Umbilical cord (tissue), 2 donors: ENCODE results near the genes CEACAM8 and LYPD3.

DNA sequence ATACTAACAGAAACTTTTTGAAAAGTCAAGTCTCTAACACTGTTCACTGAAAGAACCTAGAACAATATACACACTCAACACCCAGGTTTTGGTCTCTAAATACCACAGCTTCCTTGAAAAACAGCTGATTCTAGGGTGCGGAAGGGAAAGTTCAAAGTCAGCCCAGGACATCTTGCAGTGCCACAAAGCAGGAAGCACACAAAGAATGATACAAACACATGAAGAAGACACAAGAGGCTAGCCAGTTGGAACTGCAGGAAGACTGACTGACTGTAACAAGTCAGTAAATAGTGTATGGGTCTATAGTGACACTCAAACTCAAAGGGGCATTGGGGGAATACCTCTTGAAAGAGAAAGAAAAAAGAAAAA, 4.6 kb downstream of the DEDD2 start:
- RAMPAGE, long total RNA: no peak

DNA sequence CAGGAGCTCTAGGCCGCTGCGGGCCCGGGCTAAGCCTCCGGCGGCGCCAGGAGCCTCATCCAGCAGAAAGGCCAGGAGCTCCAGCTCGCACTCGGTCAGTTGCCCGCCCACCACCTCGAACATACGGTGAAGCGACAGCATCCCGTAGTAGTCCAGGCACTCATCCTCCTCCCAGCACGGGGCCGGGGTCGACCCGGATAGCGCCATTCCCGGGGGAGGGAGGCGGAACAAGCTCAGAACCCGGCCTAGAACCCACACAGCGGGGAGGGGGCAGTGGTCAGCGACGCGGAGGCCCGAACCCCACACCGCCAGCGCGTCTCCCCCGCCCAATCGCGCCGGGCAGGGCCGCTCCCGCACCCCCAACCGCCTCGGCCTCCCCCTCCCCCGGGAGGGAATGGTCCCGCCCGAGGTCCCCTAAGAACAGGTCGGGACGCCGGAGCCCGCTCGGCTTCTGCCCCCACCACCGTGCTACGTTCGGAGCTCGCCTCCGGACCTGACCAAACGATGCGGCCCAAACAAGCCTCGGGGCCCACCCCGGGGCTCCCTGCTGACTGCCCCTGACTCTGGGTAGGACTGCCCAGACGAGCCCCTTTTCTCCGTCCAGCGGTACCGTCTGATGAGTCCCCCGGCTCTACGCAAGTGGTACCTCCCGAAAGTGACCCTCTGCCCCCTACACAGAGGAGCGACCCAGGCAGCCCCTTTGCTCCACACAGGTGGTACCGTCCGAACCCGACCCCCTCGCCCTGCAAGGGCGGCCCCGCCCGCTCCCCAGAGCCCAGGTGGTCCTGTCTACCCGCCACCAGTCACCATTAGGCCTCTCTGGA, 464 bp downstream of the DEDD2 start:
- RAMPAGE, long total RNA: no peak

- RAMPAGE, long total RNA: no peak
Observed at GRCh38 chr19:42272795-42274115, 4.2 kb downstream of the CIC start.

GRCh38 chr19:42275186-42275541, 6.1 kb downstream of the CIC start:
- RAMPAGE, long total RNA: no peak

DNA sequence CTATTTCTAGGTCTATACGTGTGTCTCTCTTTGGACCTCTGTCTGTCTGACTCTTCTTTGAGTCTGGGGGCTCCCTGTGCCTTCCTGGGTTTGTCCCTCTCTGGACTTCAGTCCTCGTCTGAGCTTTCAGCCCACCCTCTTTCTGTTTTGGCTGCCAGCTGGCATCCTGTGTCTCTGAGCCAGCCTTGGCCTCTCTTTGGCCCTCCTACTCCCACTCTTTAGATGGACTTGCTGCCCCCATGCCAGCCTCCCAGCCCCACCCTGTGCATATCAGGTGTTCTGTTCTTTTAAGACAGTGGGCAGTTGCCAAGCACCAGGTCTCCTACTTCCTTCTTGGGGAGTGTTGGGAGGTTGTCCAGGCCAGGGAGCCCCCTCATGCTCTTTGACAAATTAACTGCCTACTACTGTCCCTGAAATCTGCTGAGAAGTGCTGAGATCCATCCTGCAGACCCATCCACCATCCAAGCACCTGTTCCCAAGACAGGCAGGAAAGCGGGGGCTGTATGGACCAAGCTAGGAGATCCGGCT, 9.4 kb downstream of the CIC start:
- RAMPAGE, long total RNA: no peak

- RAMPAGE, long total RNA: no peak
Observed at GRCh38 chr19:42284140-42285124, 15.4 kb downstream of the CIC start.

DNA sequence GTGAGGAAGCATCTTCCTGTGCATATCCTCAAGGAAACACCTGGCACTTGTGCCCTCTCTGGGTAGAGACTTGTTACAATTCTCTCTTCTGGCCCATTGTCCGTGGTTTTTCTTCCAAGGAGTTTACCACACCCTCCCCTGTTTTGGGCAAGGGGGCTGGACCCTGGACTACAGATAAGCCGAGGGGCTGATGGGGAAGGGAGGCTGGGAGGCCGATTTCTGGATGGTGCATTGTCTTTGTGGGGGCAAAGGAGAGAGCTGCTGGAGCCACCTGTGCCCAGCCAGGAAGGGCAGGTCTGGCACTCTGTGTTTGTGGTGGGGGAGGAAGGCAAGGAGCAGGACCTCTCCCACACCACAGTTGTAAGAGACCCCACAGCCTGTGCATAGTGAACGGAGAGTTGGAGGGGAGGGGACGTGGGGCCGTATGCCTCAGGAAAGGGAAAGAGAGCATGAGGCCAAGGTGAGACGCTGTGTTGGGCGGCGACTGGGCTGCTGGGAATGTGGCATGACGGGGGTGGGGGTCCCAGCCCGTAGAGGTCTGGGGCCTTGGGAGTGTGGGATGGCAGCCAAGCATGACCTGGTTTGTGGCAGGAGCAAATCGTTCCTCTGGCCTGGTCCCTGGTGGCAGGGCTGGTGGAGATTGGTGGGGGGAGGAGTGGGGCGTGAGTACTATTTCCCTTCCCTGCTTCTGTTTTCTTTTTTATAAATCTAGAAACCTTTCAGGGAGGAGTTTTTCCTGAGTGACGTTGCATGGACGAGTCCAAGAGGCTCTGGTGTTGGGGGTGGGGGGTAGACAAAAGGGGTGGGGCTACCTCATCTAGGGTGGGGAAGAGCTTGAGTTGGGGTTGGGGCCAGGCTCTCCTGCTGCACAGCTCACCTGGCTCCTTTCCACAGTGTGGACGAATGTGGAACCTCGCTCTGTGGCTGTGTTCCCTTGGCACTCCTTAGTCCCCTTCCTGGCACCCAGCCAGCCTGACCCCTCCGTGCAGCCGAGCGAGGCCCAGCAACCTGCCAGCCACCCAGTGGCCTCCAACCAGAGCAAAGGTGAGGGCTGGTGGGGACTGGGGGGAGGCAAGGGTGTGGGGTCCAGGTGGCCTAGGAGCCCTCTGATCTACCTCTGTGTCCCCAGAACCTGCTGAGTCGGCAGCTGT, 15.7 kb upstream of the PRR19 start:
- RAMPAGE, long total RNA: no peak

- RAMPAGE, long total RNA: no peak
Observed at GRCh38 chr19:42287028-42288024, 14.6 kb upstream of the PRR19 start.

- RAMPAGE, long total RNA: no peak
Observed at GRCh38 chr19:42295071-42296350, 6.4 kb upstream of the PRR19 start.

- RAMPAGE, long total RNA: no peak
Observed at GRCh38 chr19:42422862-42423851, 4.0 kb downstream of the LIPE start.

DNA sequence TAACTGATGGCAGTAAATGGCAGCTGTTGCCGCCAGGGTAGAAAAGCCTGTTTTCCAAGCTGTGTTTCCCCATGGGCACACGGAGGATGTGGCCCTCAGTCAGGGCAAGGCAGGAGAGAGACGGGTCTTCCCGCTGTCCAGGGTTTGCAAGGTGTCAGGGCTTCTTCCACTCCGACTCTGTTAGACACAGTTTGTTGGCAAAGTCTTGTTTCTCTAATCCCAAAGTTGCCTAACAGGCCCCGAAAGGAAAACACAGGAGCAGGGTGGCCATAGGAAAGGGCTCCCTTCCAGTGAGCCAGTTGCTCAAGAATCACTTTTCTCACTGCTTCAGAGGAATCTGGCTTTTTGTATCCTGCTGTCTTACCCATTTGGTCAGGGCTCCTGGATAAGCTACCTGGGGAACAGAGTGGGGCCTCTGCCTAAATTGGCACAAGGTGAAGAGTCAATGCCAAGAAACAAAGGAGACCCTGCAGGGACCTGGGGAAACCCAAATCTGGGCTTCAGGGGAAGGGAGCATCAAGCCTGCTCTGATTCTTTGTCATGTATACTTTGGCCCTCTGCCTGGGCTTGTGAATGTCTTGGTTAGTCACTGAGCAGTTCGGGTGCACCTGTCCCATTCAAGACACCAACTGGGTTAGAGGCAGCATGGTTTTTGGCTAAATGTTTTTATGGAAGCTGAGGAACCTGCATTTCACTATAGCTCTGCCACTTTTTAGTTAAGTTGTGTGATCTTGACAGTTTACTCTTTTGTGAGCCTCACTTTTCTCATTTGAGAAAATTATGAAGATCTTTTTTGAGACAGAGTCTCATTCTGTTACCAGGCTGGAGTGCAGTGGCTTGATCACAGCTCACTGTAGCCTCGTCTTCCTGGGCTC, 29.1 kb upstream of the CXCL17 start:
- RAMPAGE, long total RNA: no peak

- RAMPAGE, long total RNA: no peak
Observed at GRCh38 chr19:42594697-42595041, at the start of gene CEACAM8. Gene CEACAM8 (minus strand): TSS chr19:42594924.

- RAMPAGE, long total RNA: no peak
Observed at GRCh38 chr19:43462896-43463420, 2.5 kb downstream of the LYPD3 start.

DNA sequence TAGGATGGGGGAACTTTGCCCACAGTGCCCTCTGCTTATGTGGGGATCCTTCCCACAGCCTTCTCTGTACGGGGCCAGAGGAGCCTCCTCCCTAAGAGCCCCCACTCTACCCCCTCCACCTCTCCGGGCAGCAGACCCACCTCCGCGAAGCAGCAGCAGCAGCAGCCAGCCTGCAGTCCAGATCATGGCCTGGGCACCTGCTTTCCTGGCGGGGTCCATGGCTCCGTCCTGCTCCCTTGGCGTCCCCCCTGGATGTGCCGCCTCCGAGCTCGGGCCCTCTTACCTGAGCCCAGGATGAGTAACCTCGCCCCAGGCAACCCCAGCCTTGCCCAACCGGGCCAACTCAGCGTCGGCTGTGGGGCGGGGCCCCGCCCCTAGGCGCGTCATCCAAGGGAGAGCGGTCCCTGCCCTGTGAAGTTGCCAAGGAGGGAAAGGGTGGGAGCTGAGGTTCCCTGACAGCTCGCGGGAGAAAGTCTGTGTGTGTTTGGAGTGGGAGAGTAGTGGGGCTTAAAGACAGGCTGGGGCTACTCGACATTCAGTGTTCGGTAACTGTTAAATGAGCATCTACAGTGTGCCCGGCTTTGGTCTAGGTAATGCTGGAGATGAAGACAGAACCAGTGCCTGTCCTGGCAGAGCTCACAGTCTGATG, at the start of gene LYPD3:
TSS of gene LYPD3 (minus strand) at position 256 of the 649 bp plus-strand sequence.
- RAMPAGE, long total RNA: start-site peak on the minus strand centred at position 293 of the sequence, 86 bp wide, 59 and 33 reads in 2 replicates

DNA sequence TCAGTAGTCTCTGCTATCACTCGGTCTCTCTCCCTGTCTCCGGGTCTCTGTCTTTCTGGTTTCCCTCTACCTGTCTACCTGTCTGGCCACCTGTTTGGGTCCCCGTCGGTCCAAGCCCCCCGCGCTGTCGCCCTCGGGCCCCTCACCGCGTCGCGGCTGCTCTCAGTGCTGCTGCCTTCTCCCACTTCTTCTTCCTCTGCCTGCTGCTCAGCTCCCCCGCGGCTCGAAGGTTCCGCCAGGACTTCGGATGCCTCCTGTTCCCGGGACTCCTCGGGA, 848 bp downstream of the PHLDB3 start:
- RAMPAGE, long total RNA: no peak

DNA sequence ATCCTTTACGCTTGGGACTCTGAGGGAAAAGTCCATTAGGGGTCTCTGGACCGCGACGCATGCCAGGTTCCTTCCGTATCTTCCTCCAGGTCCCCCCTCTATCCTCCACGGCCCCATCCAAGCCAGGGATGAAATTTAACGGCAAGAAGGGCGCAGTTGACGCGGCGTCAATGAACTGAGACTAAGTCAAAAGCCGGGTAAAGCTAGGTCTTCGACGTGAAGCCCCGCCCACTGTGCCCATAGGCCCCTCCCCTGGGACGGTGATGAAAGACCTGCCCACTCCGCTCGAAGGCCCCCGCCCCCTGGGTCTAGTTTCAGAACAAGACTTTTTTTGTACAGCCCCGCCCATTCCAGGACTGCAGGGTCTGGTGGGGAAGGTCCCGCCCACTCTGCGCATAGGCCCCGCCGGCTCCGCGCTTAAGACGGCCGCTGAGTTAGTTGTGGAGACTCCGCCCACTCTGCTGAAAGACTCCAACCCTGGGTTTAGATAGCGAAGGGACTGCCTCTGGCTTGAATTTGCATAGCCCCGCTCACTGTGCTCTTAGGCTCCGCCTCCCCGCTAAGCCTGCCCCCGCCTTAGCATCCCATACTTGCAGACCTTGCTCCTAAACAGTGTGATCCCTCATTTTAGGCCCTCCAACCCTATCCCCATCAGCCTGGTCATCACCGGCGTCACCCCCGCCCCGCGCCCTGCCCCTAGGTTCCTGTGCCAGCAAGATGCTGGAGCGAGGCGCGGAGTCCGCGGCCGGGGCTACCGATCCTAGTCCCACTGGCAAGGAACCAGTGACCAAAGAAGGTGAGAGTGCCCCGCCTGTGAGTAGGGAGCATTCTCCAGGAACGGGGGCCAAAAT, 943 bp downstream of the ZNF575 start:
- RAMPAGE, long total RNA: no peak

- RAMPAGE, long total RNA: no peak
Observed at GRCh38 chr19:43546356-43547181, 13.6 kb downstream of the ZNF575 start.

DNA sequence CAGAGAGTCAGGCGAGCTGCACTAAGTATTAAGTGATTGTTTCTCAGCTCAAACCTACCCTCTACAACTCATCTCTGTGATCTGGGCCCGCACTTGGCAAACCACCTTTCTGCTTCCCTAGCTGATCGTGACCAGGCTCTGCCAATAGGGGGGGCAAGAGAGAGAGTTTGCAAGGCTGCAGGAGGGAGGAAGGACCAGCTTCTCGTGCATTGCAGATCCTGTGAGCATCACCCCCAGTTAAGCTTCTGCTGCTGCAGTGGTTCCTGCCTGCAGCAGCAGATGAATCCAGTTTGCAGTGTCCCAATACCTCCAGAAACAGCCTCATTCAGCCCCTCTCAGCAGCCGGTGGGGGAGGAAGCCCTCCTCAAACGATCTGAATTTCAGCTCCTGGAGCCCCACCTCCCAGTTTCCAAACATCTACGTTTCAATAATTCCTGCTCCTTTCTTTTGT, 20.1 kb downstream of the XRCC1 start:
- RAMPAGE, long total RNA: no peak

DNA sequence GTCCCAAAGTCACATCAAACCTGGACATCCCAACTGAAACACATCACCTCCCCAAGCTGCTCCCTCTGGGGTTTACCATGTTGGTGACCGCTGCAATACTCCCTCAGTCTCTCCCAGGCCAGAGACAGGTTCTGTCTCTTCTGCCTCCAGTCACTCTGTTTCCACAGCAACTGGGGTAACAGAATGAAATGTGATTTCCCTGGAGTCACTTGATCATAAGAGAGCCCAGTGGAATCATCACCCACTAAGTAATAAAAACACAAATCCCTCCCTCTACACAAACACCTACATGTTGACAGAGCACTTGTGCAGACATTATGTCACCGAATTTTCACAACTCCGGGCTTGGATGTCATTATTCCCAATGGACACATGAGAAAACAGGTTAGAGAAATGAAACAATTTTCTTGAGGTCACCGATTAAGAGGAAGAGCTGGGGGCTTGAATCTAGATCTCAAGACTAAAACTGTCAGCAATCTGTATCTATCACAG, 3.3 kb downstream of the XRCC1 start:
- RAMPAGE, long total RNA: no peak

DNA sequence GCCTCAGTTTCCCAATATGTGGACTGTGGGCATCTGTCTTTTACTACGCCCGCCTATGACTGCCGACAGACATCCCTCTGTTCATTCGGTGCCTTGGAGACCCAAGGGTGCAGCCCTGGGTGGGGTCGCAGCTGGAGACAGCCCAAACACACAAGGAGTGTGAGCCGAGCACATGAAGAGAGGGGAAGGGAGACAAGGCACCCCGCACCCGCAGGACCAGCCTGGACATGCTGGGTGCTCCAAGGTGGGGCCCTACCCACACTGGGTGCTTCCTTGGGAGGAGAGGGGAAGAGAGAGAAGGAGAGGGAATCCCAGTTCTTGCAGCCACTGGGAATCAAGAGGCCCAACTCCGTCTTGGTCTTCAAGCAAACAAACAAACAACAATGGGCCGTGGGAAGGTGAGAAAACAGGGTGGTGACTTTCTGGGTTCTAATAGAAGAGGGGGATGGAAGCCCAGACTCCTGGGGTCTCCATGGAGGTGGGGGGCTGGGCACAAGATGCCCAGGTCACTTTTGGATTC, 981 bp downstream of the PINLYP start:
- RAMPAGE, long total RNA: no peak